ENCODE data around the gene GLP2R.

GRCh38 chr17:8147030-8147974 is 4.9 kb downstream of the PER1 start:
- PRO-cap = unidirectional peak, minus-strand start at chr17:8147634

- PRO-cap = bidirectional peak, plus-strand start at chr17:8151318, minus-strand start at chr17:8151176
Observed at GRCh38 chr17:8150815-8151245, 1.4 kb downstream of the PER1 start.

DNA sequence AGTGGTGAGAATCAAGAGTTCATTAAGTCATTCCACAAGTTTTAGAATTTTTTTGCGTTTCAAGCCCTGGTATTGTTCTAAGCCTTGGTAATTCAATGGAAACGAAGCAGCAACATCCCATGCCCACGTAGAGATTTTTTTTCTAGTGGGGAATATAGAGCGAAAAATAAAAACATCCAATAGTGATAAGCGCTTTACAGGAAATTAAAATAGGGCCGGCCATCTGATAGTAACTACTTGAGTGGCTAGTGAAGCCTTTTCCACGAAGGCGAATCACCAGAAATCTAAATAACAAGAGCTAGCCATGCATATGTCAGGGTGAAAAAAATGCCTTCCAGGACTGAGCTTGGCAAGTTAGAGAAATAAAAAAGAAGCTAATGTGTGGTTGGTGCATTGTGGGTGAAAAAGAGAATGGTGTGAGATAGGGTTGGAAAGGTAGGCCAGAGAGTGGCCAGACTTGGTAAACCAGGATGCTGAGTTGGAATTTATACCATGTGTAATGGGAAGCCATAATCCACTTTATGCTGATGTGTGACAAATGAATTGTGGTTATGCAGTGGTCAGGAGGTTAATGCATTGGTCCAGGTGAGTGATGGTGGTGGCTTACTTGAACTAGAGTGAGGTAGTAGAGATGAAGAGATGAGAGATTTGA is 812 bp downstream of the PFAS start:
- PRO-cap = no peak

DNA sequence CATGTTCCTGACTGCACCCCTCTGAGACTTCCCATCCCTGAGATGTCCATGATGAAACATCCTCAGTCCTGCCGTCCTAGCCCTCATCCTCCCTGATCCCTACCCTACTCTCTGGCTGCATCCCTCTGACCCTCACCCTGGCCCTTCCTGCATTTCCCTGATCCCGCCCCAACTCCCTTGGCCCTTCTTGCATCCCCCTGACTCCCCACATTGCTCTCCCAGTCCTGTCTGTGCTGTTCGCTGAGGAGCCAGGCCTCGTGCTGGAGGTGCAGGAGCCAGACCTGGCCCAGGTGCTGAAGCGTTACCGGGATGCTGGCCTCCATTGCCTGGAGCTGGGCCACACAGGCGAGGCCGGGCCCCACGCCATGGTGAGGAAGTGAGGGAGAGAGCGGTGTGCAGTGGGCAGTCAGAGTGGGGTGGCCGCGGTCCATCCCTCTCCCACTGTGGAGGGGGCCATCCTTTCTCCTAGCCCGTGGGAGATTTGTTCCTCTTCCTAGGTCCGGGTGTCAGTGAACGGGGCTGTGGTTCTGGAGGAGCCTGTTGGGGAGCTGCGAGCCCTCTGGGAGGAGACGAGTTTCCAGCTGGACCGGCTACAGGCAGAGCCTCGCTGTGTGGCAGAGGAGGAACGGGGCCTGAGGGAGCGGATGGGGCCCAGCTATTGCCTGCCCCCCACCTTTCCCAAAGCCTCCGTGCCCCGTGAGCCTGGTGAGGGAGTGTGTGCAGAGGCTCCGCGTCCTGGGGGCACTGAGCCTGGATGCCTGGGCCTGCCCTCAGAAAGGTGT is 17.6 kb downstream of the PFAS start:
- PRO-cap = no peak

- PRO-cap = no peak
Observed at GRCh38 chr17:8338181-8338804, 1.3 kb upstream of the ODF4 start.

DNA sequence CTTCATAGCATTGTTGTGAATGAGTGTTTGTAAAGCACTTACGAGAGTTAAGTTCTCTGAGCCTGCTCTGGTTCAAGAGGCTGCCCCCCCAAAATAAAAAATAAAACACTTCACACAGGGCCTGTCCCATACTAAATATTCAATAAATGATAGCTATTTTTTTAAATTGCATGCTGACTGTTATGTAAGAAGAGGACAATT is 15.6 kb upstream of the NDEL1 start:
- PRO-cap = no peak

GRCh38 chr17:8426083-8426579 is 9.6 kb upstream of the NDEL1 start:
- PRO-cap = bidirectional peak, plus-strand start at chr17:8426653, minus-strand start at chr17:8426420

GRCh38 chr17:8674799-8675466 is 44.4 kb upstream of the MYH10 start:
- PRO-cap = no peak

DNA sequence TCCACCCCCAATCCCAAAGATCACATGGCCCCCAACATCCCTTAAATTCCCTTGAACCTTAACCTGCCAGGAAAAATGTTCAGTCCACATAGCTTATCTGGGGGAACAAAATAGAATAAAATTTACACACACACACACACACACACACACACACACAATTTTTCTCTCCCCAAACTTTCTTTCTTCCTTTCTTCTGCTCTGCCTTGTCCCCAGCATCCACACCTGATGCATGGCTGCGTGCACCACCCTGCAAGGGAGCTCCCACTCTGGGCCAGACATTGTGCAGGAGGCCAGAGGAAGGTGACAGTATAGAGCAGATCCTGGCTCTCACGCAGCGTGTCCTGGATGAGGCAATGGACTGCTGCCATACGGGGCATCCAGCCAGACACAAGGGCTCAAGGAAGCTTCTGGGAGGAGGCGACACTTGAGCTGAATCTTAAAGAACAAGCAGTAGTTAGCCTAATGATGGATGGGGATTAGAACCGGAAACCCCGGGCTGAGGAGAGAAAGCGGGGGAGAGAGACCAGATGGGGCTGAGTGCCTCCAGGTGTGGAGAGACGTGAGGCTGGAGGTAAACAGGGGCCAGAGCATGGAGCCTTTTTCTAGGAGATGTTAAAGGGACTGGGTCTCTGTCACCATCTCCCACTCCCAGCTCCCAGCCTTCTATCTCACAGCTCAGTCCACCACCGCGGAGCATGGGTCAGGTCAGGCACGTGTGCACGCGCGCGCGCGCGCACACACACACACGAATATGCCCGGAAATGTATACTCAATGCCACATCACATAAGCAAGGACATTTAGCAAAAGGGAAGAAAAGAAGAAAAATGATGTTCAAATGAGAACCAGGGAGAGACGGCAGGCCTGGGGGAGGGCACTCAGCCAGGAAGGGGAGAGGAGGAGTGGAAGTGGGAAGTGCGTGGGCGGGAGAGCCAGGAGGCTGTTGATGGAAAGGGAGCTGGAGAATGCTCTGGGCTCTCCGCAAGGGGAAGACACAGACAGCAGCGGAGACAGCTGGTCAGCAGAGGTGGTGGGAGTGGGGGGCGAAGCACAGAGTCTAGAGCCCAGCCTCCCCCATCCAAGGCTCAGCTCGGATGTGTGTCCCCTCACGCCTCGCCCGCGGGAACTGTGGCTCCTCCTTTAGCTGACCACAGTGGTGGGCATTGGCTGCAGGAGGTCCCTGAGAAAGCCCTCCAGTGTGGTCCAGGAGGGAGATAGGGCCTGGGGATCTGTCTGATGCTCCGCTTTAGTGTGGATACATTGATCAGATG is 46.3 kb downstream of the CCDC42 start:
- PRO-cap = no peak

- PRO-cap = no peak
Observed at GRCh38 chr17:8707867-8708494, 36.7 kb downstream of the CCDC42 start.

DNA sequence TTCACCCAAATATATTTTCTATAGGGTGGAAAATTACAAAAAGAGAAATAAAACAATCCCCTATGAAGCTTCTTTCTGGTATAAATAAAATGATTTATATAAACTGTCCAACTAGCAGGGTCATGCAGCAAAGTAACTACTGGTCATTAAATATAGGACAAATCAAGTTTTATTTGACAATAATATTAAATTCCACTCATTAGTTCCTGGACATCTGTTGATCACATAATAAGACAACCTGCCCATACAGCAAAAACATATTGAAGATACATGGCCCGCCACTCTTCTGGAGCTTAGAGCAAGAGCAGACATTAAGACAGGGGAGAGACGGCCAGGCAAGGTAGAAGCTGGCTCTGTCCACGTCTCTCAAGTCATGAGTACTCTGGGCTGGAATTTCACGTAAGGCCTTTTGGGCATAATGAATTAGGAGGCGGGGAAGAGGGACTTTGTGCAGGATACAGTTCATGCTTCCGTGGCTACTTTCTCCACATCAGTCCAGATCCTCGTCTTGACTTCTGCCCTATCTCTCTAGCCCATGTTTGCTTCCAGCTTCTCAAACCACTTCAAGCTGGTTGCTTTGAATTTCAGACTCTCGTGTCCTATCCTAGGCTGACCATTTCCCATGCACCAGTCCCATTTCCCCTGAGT is 11.4 kb upstream of the PIK3R6 start:
- PRO-cap = no peak

GRCh38 chr17:8952016-8952736 is 13.3 kb downstream of the PIK3R5 start:
- PRO-cap = no peak

- PRO-cap = bidirectional peak, plus-strand start at chr17:8954542, minus-strand start at chr17:8954479
Observed at GRCh38 chr17:8953630-8954817, 11.5 kb downstream of the PIK3R5 start.

DNA sequence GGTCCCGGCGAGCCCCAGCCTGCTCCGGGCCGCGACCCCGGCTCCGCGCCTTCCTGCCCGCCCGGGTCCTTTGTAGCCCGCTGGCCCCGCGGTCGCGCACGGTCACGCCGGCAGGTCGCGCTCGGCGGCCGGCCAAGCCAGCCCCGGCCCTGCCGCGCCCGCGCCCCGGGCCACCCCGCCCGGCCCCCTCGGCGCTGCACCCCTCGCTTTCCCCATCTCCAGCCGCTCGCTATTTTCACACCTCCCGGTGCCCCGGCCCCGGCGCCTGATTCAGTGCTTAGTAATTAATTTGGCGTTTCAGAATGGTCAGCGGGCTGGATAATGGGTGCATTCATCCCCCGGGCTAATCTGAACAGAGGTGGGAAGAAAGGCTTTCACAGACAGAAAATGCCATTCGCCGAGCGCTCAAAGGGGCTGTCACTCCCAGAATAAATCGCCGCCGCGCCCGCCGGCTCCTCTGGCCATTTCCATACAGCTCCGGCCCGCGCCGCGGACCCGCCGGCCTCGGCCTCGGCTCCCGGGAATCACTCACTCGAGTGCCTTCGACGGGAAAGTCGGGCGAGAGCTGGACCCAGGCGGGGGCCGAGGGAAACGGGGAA is 17.8 kb upstream of the NTN1 start:
- PRO-cap = no peak

- PRO-cap = no peak
Observed at GRCh38 chr17:9170625-9171660, 149.6 kb downstream of the NTN1 start.

DNA sequence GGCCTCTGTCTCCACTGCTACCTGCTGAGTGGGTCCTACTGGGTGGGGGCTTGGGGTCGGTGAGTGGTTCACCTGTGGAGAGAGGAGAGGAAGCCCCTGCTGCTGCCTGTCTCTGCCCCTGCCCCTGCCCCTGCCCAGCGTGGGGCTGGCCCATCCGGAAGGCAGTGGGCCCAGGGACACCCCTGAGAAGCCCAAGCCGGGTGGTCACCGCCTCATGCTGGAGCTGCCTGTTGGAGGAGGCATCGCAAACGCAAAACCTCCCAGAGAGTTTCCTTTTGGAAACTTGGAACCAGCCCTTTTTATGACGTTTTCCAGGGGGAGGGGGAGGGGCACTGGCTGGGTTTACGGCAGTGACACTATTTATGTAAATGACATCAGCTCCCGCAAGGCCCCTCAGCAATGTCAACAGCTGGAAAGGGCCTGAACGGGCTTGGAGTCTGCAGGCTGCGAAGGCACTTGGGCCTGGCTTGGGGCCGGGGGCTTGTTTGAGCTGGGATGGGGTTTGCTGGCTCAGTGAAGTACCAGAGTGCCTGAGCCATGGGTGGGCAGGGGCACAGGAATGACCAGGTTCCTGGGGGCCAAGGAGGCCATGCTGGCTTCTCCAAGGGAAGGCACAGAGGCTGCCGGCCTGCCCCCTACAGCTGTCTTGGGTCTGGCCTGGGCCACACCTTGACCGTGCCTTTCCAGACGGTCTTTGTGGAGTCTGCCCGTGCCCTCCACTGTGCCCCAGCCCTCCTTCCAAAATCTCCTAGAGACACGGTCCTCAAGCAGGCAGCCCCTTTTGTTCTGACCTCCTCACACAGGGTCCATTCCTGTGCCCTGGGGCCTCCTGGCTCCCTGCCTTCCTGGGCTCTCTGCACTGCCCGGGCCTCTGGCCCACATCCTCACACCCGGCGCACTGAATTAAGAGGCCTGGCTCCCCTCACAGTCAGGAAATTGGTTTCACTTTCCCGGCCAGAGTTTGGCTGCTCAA is 219.6 kb downstream of the NTN1 start:
- PRO-cap = bidirectional peak, plus-strand start at position 423 of the sequence, minus-strand start at position 250 of the sequence

DNA sequence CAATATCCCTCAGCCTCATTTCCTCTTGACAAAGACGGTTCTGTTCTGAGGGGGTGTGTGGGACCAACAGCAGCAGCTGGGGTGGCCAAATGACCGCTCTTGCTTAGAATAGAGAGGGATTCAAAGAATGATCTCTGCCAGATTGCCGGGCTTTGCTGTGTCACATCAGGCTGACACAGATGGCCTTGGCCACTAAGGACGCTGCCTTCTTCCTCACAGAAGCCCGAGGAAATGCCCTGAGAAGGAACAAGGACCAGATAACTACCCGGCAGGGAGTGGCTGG is 250.7 kb downstream of the NTN1 start:
- PRO-cap = unidirectional peak, plus-strand start at position 216 of the sequence

- PRO-cap = unidirectional peak, minus-strand start at chr17:9273559
Observed at GRCh38 chr17:9273502-9273784, 252.1 kb downstream of the NTN1 start.

- PRO-cap = no peak
Observed at GRCh38 chr17:9665222-9666165, 20.2 kb downstream of the USP43 start.

GRCh38 chr17:9825610-9826100 is at the start of gene GLP2R:
GLP2R (plus strand) TSS chr17:9825924.
- PRO-cap = no peak